ENCODE results near the gene GFRAL.

- RRBS: no CpG with 5 or more reads among the region's 3 CpGs
Measured at GRCh38 chr6:53067884-53068676, 2.9 kb downstream of the FBXO9 start.

- RRBS: no CpG with 5 or more reads among the region's 7 CpGs
Measured at GRCh38 chr6:53258222-53259118, 90.3 kb downstream of the ELOVL5 start.

DNA sequence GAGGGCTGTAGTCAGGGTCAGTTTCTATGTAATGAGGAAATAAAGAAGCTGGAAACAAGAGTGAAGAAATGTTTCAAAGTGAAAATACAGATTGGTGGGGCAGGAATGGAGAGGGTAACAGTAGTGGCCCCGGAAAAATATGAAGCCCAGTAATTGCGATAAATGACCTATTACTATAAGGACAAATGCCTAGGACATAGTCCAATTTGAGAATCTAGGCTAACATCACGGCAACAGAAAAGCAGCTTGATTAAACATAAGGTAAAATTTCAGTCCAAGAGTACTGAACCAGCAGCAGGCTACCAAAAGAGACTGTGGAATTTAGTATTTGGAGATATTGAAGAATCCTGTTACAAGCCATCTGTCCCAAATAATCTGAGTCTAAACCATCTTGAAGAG, 49.4 kb downstream of the ELOVL5 start:
- RRBS: no CpG with 5 or more reads among the region's 3 CpGs

DNA sequence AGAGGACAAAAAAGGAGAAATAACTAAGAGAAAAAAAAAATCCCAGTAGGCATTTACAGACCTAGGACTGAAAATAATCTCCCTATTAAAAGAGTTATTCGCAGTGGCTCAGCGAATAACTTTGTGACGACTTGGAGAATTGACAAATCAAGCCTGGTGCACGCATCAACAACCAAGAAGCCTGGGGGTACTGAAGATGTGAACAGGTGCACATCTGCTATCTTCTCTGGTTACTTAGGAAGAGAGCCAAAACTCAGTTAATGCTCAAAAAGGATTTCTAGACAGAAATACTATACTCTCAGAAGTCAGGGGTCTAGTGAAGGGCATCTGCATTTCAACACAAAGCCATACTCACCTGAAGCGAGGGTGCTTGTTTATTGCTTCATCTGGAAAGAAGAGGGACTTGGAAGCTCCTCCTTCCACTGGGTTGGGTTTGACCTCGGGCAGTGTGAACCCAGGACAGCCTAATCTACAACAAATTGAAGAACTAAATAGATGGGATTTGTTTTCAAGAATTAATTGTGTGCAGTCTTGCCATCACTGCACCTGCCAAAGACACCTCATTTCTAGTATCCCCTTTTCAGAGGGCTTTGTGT, 29.0 kb downstream of the GCLC start:
- RRBS: no CpG with 5 or more reads among the region's 6 CpGs

DNA sequence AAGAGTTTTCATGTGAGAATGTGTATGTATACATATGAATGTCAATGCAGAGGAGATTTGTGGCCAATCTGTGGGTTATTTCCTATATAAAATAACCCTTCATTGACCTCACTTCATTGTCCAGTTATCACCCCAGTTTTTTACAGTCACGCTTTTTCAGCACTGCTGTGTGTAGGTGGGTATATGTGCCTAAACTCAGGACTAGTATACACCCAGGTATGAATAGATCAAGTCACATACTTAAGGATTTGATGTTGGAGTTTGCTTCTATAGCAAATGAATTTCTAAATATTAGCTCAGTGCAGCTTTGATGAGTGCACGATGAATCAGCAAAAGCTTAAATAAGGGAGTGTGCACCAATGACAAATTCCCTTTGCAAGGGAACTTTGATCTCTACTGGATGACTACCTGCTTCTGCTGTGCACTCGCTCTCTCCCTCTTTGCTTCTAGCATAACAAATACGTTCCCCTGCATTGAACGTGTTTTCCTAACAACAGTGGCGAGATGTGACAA, 50.0 kb downstream of the KLHL31 start:
- RRBS: no CpG with 5 or more reads among the region's 6 CpGs

DNA sequence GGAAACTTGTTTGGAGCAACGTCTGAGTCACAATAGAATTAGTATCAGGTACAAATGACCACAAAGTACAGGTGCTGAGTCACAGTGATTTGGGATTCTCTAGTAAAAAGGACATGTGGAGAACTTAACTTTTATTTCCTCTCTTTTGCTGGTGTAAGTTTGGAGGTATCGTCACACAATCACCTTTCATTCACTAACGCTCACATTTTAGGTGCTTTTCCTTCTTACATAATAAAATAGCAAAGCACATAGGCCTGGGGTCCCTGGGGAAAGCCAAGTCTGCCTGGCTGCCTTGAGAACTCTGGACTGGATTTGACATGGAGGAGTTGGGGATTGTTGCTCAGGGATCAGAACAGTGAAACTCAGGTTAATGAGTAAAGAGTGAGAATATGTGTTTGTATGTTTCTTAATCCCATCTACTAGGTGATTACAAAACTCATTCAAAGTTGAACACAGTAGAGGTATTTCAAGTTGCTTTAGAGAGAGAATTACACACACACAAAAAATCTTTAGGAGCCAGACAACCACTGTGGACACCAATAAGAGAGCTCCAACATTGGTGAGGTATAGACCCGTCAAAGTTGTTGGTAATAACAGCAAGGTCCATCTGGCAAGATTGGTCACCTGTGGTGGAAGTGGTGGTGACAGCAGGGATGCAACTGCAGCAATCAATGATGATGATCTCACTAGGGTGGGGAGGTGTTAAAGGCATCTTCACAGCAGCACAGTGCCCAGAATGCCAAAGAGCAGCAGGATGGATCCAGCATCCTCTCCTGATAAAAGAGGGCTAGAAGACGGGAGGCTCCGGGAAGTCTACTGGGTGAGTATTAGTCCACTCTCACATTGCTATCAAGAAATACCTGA, 49.3 kb downstream of the KLHL31 start:
- RRBS: no CpG with 5 or more reads among the region's 6 CpGs

DNA sequence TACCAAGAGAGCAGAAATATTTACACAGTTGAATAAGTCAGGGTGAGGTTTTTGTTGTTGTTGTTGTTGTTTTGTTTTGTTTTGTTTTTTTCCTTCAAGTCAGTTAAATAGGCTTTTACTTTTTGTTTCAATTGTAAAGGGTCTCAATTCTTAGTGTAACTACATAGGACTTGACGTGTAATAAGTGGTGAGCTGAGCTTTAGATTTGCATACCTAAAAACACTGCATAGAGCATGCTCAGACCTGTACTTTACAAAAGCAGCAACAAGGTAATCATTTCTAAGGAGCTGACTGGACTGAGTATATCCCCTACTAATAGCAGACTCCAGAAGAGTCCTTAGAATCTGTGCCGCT, 25.9 kb upstream of the KLHL31 start:
- RRBS: no CpG with 5 or more reads among the region's 2 CpGs

DNA sequence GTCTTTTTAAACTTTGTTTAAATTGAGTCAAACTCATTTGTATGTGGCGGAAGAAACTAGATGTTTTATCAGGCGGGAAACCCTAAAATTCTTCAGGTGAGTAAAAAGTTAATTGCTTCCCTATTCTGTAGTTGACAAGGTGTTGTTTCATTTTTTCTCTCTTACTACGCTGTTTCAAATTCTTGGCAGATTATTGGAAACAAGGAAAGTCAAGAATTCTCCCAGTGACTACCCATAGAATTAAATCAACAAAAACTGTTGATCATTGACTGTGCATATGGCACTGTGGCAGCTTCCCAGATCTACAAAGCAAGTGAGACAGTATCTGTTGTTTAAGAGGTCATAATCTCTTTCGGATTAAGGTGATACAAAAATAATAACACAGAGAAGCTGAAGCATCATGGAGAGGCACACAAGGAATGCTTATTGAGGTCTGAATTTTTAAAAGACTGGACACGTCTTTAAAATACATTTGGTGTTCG, 2.1 kb upstream of the LRRC1 start:
- RRBS: no CpG with 5 or more reads among the region's 6 CpGs

DNA sequence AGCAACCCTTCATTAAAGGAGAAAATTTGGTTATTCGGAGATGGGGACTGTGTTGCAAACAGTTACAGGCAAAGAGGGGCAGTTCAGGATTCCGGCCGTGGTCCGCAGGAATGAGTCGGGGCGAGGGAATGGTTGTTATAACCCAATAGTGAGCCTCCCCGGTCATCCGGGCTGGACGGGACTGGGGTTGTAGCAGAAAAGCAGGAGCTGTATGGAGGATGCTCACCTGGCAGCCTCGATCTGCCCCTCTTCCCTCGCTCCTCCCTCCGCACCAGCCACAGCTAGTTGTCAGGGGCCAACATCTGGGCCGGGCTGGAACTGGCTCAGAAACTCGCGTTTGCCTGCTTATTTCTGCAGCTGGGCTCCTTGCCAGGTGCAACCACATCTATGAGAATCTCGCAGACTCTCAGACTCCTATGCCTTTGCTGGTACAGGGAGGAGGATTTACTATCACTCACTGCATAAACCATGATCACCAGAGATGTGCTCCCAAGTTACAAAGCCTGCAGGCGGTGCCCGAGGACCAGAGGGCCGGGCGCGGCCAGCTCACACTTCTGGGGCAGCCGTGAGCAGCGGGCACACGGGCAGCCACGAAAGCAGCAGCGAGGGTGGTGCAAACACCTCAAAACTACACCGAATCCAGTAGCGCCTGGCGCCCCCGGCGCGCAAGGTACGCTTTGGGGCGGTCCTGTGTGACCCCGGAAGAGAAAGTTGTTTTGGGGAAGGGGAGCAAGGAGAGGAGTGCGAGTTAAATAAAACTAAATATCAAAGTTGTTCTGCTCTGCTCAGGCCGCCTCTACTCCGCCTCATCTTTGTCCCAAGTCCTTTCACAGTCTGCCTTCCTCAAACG, 633 bp upstream of the LRRC1 start:
- RRBS: 3% methylated on average over 14 of the region's 39 CpGs

DNA sequence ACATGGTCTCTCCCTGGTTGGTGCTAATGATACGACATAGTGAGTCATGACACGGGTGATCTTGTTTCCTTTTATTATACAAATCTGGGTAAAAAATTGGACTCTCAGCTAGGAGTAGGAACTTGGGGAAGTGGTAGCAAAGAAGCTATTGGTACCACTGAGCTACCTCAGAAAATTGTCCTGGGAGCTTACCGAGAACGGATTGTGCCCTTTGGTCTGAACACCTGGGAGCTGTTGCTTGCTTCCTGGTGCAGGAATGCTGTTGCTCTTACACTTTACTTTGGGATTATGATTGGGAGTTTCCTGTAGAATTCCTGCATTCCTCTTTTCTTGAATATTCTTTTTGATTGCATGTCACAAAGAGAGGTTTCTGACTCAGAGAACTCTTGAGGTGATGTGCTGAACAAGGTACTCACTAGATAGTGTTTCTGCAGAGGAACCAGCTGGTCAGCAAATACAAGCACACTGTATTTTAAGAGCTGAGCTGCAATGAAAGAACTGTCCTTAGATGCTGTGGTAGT, 34.8 kb downstream of the LRRC1 start:
- RRBS: no CpG with 5 or more reads among the region's 4 CpGs

- RRBS: no CpG with 5 or more reads among the region's 5 CpGs
Measured at GRCh38 chr6:53855063-53856007, 60.5 kb downstream of the LRRC1 start.

- RRBS: no CpG with 5 or more reads among the region's 9 CpGs
Measured at GRCh38 chr6:53920363-53920825, 125.6 kb downstream of the LRRC1 start.

DNA sequence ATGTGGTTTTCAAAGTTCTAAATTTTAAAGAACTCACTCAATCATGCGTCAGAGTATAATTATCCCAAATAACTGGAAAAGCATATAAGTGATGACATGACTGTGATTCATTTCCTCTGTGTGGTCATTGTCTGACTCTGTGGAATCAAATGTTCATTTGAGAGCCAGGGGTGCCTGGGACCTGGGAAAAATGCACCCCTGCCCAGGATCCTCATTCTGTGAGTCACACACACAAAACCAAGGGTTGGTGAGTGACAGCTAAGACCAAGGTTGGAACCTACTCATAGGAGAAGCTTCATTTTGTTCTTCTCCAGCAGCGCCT, 127.0 kb upstream of the MLIP start:
- RRBS: no CpG with 5 or more reads among the region's 2 CpGs

GRCh38 chr6:54010882-54011180, 100.4 kb upstream of the MLIP start:
- RRBS: no CpG with 5 or more reads among the region's 3 CpGs

DNA sequence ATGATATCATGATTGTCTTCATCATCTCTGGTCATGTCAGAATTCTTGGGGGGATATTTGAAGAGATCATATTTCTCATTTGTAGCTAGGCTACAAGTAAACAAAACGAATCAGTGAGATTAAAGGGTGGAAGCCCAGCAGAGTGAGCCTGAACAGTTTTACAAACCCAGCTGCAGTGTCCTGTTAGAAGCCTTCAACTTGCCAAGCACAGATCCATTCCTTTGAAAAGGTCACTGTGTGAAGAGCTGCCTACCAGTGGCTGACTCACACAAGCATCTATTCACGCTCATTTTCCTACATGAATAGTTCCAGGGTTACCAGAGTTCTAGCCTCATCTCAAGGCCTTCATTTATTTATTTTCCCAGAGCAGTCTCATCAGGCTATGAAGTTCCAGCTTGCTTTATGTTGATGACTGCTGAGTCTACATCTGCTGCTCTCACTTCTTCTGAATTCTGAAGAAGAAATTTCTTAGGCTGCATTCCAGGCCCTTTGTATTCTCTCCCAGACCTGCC, 25.7 kb upstream of the MLIP start:
- RRBS: no CpG with 5 or more reads among the region's 2 CpGs

DNA sequence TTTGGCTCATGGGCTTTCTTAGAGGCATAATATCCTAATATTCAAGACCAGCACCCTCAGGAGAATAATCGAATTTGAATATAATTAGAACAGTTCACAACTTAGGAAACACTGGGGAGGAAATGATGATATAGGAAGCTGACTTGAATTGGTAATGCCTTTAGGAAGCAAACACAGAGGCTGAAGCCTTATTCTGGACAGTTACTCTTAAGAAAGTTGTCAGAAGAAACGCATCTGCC, at the start of gene GFRAL:
Gene GFRAL, plus strand, starts transcription at position 189 of the 239 bp plus-strand sequence.
- RRBS: no CpG with 5 or more reads among the region's 2 CpGs

DNA sequence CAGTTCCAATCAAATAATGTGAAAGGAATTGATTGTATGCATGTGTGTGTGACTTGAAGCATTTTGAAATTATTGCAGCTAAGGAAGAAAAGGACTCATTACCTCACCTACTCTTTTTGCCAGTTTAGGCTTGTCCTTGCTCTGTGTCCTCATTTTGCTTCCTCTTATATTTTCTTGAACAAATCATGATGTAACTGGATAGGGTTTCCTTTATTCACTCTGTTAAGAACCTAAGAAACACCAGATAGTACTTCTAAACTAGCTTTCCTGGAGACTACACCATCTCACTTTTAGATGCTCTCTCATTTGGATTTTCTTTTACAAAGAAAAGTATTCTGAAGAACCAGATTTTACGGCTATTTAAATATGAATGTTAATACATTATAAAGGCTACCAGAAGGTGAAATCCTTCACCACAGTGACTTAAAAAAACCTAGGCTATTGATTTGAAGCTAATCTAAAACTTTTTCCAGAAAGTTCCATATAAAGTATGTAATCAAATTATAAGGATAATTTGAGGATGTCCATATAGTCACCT, 2.4 kb downstream of the COL21A1 start:
- RRBS: no CpG with 5 or more reads among the region's 1 CpG

DNA sequence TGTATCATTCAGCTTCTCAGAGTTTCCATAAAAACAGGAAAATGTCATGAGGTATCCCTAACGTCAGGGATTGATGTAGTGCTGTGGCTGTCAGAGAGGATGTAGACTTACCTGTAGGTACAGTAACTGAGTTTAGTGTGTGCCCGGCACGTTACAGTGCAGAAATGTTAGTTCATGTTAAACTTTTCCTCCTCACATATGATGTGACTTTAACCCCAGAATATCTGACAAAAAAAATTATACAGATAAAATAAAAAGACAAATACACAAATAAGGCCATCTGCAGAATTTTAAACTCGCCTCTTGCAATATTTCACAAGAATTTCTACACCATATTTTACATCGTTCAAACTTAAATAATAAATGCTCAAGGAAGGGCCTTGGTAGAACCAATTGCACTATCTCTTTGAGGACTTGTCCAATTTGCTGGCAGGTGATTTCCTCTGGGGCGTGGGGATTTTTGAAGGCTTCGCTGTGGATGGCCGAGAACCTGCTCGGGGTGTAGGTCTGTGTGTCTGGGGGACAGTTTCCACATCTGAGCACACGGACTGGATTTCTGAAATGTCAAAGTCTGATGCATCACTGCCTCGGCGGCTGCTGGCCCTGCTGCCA, 211.3 kb upstream of the COL21A1 start:
- RRBS: no CpG with 5 or more reads among the region's 12 CpGs

DNA sequence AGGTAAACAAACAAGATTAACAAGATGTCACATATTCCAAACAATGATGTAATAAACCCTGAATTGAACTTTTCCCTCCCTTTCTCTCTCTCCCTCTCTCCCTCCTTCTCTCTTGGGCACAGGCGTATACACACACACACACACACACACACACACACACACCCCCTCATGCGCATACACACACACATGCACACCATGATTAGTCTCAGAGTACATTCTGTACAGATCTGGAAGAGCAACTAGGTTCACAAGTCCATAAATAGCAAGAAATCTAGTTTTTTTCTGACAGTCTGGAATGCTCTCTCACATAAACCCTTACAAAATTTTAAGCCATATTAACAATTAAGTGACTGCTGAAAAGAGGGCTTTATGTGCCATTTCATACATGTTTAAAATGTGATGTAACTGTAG, 267.1 kb upstream of the COL21A1 start:
- RRBS: no CpG with 5 or more reads among the region's 2 CpGs

DNA sequence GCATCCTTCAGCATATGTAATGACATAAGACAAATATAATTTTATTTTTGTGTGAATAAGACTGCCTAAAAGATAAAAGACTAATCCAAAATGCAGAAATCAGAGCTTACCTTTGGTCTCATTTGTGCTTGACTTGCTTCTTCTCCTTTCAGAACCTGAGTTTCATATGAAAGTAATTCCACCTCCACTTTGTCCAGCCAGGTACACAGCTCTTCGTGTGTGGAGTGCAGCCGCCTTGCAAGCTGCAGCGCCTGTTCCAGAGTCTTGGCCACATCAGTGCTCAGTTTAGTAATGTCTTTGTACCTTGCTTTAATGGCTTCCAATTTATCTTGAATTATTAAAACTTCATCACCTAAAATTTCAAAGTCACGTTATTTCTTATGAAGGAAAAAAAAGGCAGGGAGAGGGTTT, 280.0 kb upstream of the COL21A1 start:
- RRBS: no CpG with 5 or more reads among the region's 4 CpGs

Measured in Ishikawa (cell line).